Mesothelial cell of epicardium (in vitro differentiated cells): ENCODE results near the genes ZRSR2, REPS2, NHS and CDKL5.

DNA sequence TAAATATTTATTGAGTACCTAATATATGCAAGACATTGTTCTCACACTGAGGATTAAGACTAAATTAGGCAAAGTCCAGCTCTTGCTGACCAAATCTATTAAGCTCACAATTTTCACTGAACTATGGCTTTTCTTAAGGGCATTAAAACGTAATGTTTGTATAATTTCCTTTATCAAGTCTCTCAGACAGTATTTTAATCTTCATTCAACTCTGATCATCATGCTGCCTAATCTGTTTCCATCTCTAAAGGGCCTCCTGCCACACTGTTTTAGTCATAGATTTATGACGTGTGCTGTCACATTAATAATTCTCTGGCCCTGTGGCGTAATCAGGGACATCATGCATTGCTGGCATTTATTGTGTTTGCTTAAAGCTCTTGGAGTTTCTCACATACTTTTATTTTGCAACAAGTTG is 7.5 kb upstream of the PIGA start:
- PRO-cap = no peak

GRCh38 chrX:15414560-15414759 is 30.2 kb upstream of the VEGFD start:
- PRO-cap = no peak

- PRO-cap = no peak
Measured at GRCh38 chrX:15738404-15739122, 493 bp downstream of the CA5B start.

DNA sequence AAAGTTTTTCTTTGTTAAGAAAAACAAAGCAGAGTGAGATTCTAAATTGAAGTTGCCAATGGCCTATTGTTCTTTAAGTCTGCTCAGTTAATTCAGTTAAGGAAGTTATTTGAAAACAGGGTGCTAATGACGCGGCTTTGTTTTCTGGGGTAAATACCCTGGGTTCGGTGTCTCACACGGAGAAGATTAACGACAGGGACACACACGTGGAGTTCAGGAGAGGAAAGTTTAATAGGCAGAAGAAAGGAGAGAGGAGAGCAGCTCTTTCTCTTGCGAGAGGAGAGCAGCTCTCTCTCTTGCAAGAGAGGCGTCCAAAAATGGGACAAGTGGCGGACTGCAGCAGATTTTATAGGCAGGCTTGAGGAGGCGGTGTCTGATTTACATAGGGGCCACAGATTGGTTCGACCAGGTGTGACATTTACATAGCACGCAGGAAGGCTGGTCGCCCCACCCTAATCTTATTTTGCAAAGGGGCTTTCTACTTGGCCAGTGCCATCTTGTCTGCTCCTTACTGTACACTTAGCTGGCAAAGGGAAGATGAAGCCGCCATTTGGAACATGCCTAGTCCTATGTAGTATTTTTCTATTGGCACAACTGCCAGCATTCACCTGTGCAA is 9.7 kb downstream of the CA5B start:
- PRO-cap = no peak

DNA sequence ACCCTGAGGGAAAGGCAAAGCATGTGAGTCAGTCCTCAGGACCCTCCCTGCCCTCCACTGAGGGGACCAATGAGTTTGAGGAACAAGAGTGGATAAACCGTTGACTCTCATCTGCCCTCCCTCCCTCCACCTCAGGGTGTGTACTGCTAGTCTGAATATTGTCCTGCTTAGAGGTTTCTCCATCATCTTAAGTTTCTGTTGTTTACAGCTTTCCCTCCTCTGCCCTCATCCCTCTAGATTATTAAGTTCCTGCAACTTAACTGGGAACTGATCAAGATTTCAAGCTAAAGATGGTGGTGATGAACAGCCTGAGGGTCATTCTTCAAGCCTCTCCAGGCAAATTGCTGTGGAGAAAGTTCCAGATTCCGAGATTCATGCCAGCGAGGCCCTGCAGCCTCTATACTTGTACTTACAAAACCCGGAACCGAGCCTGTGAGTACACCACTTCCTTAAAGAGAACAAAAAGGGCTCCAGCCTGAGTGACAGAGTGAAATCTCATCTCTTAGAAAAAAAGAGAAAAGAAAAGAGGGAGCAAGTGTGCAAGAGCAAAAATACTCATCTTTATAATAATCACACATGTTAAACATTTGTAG is 11.8 kb downstream of the CA5B start:
- PRO-cap = no peak

DNA sequence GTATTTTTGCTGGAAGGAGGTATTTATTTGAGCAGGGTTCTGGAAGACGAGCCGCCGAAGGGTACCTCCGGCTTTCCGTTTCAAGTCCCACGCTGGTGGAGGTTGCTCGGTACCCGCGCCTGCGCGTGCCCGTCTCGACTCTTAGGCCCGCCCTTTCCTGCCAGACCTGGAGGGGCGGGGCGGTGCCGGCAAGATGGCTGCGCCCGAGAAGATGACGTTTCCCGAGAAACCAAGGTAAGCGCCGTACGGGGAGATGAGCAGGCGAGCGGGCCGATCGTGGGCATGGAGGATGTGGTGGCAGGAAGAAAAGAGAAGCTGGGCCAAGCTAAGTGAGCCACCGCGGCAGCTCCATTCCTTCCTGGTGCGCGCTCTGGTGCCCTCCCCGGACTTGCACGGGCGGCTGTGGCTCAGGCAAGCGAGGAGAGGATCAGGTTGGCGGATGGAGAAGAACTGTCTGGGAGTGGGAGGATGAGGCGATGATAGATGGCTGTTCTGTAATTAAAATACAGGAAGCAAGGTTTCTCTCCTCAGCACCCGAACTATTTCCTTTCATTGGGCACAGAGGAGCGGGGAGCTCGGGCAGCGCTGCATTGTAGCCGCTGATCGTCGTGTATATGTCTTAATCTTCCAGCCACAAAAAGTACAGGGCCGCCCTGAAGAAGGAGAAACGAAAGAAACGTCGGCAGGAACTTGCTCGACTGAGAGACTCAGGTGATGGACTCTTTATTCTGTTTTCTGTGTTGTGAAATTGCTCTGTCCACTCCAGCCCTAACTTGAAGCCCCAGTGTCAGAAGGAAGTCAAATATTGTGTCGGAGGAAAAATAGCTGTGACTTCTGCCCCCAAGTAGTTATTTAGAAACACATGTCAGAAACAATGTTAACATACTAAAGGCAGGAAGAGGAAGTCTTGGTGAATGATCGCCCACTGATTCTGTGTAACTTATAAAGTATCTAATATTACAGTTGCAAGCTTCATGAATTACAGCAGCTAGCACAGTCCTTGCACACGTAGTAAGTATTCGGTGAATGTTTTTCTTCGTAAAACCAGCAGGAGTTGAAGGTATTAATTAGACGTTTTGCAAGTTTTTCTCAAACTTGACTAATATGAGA is at the start of gene ZRSR2:
TSS of gene ZRSR2 (plus strand) at position 182 of the 1,110 bp plus-strand sequence.
- PRO-cap = bidirectional peak, plus-strand start at position 169 of the sequence, minus-strand start at position 75 of the sequence

DNA sequence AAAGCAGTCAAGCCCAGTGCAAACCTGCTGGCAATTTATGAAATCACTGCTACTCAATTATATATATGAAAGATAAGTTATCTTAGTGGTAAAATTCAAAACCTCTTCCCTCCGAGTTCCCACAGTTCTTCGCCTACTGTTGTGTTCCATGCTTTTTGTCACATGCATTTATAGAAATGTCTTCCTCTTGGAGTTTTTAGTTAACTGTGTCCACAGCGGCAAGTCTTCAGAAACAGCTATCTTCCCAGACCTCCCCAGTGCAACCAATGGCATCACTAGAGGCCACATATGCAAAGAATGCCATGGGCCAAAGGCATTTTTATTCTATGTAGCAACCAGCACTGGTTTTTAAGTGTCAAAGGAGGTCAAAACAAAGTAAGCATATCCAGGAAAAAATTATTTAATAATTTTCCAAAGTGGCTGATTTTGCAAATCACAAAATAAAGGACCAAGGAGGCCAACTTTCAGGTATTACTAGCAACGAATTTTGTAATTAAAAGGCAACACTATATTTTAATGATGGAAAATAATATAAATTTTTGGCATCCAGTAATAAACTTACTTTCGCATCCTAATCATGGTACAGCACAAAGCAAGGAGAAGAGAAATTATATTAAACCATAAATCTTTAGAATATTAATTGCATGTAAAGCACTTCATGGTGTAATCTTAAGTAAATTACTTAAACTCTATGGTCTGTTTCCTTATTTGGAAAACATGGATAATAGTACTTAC is 26.8 kb downstream of the AP1S2 start:
- PRO-cap = no peak

DNA sequence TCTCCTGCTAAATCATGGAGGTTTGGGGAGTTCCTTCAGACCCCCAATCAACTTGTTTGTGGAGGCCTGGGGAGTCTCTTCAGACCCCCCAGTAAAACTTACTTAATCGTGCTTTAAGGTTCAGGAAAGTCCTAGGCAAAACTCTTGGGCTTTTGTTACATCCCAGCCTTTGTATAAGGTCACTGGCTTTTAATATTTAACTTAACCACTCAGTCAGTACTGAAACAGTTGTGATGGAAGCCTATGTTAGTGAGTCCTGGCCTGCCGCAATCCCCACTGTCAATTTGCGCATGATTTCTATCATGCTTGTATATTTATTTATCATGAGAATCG is 6.9 kb downstream of the SYAP1 start:
- PRO-cap = no peak

- PRO-cap = no peak
Measured at GRCh38 chrX:16771440-16772433, 14.5 kb upstream of the TXLNG start.

DNA sequence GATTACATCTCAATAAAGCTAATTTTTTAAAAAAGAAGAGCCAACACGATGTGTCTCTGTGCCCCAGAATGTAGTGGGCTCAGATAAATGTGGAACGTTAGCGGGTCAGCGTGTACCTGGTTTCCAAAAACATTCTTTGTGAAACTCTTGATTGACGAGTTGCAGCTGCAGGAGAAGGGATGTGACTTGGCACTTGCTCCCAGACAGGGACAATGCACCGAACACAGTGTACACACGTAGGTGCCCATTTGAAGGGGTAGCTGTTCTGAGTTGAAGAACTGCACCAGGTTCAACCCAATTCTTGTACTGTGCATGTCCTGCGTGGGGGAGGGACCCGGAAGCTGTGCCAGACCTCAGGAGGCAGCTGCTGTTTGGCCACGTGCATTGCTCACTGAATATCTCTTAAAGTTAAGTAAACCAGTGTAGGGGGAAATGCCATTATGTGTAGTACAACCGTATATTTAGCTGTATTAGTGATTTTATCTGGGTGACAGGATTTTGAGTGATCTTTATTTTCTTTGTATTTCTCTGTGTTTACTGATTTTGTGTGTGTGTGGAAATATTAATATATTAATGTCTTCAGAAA is 12.0 kb upstream of the RBBP7 start:
- PRO-cap = no peak

- PRO-cap = no peak
Measured at GRCh38 chrX:16946281-16947299, at the start of gene REPS2. Gene REPS2, plus strand, starts transcription at chrX:16946658.

GRCh38 chrX:17115372-17115752 is 168.9 kb downstream of the REPS2 start:
- PRO-cap = no peak

DNA sequence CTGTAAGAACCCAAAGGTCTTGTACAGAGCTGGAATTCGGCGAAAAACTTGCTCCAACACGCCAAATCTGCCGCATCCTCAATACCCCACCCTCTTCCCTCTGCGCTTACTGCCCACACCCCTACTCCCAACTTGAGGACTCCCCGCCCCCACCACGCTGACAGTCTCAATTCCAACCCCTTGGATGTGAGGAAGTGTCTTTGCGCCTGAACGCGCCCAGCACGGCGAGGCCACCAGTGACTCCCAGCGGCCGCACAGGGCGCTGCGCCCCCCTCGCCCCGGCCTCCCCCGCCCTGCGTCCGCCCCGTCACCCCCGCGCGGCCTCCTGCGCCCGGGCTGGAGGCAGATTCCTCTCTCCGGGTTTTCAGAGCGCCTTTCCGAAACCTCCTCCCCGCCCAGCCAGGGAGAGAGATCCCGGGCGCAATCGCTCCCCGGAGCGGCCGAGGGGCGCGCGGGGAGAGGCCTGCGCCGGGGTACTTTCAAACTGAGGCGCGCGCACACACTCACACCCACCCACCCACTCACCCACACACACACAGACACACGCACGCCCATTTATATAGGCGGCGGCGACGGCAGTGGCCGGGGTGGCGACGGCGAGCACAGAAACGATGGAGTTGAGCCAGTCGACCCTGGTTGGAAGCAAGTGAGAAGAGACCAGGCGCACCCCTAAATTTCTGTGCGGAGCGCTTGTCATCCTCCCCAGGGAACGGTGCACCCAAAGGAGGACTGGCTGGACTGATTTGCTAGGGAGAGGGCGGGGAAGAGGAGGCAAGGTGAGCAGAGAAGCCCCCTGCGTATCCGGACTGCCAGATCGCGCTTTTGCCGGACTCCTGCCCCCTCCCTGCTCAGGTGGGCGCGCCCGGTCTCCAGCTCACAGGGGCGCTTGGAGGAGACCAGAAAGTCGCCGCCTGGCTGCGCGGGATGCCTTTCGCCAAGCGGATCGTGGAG is at the start of gene NHS:
TSS of gene NHS (plus strand) at position 367 of the 951 bp plus-strand sequence.
- PRO-cap = no peak

DNA sequence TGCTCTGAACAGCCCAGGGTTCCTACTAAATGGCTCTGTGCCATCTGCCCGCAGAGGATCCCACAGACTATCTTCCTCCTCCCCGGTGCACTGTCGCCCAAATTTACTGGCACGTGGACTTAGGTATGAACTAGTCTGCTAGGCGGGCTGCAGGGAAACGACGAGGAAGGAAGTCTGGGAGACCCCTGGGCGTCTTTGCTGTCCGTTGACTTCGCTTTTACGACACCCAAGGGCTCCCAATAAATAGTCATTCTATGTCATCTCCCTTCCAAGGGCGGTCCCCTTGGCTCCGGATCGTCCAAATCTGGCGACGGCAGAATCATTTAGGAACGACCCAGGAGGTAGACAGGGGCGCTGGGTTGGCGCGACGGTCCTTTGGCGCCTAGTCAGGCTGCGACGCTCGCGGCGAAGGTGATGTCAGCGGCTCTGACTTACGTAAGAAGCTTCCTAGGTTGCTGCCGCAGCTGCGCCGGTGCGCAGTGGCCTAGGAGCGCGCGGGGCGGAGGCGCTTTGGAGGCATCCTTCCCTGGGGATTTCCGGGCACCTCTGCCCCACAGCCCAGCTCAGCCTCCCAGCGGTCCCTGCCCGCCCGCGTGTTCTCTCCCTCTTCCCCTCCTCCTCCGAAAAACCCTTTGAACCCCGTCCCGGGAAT is 2.2 kb downstream of the NHS start:
- PRO-cap = no peak

- PRO-cap = no peak
Measured at GRCh38 chrX:17567180-17567957, 169.9 kb upstream of the SCML1 start.

GRCh38 chrX:17860183-17861155 is 629 bp downstream of the RAI2 start:
- PRO-cap = no peak

GRCh38 chrX:18425477-18426466 is at the start of gene CDKL5:
Gene CDKL5, plus strand, starts transcription at chrX:18425608.
- PRO-cap = unidirectional peak, plus-strand start at chrX:18425604

DNA sequence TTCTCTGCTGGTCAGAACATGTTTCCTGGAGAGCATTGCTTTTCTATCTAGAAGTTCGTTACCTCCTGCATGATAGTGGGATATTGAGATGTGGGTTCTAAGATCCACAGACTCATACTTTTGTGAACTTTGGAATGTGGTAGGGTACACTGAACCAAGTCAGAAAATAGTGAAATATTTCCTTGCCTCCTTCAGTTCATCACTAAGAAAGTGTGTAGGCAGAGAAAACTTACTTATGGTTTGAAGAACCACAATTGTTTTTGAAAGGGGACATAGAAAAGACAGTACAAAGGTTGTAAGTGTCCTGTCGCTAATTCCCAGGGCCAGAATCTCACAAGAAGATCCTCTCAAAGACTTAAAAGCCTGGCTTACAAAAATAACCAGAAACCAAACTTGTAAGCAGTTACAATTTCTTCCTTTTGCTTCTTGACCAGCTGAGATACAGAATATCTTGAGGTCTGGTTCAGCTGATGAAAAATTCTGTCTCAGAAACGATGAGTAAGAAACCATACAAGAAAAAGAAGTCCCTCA is 38.7 kb downstream of the RS1 start:
- PRO-cap = no peak

- PRO-cap = no peak
Measured at GRCh38 chrX:18675498-18675807, 3.5 kb upstream of the RS1 start.

DNA sequence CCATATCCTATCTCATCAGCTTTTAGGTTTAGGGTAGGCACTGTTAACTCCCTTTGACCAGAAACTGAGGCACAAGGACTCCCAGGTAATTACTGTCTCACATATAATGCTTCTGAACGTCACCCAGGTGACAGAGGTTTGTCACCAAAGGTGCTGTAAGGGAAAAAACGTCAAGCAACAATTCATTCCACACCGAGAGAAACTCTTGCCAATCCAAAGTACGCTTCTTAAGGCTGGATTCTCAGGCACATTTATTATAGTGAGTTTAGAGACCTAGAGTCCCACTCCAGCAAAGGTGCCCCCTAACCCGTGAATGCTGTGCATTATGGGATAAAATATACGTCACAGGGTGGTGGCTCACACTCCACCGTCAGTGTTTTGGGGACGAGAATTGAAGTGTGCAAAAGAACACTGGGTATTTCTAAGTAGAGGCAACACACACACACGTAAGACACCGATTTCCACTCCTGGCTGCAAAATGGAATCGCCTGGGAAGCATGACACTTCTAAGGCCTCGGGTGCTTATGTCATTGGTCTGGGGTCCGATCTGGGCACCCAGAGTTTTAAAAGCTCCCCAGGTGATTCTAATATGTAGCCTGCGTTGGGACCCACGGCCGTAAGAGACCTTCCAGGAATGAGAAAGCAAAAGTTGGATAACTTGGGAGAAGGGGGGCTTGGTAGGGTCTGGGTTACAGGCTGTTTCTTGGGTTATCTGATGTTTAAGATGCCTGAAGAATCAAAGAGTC is 1.5 kb downstream of the MAP3K15 start:
- PRO-cap = no peak